NT2/D1 (cell line): Measurements from ENCODE around the genes NRP2 and INO80D.

DNA sequence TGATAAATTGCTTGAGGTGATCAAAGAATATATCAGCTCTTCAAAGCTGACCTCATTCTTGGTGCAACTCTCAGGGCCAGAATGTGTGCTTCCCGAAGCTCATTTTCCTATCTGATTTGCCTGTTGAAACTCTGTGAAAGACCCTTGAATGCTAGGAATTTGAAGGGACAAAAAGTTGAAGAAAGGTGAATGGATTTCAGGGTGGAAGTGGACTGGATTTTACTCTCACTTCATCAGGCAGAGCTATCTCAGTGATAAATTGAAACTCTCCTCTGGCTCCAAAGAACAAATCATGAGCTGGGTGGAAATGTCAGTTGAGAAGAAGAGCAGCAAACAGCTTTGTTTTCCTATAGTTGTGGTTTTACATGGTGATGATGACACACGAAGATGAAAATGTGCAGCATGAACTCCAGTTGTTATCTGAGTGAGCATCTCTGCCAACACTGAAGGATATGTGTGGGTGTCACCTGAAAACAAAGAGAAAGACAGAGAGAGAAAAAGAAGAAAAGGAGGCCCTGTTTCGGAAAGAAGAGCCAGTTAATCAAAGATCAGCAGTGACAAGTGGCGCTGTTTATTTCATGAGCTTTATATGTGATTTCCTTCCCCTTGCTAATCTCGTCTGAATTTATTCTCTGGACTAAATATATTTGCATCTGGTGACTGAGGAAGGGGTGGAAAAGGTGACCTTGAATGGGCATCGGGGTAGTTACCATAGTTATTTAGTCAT is 34.5 kb downstream of the CD28 start:
- RRBS, 2 experiments, result no CpG with 5 or more reads among the region's 6 CpGs

DNA sequence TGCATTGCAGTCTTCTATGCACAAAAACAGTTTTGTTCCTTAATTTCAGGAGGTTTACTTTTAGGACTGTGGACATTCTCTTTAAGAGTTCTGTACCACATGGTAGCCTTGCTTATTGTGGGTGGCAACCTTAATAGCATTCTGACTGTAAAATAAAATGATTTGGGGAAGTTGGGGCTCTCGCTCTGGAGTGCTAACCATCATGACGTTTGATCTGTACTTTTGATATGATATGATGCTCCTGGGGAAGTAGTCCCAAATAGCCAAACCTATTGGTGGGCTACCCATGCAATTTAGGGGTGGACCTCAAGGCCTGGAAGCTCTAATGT is 3.4 kb downstream of the CTLA4 start:
- RRBS, 2 experiments, result no CpG with 5 or more reads among the region's 2 CpGs

DNA sequence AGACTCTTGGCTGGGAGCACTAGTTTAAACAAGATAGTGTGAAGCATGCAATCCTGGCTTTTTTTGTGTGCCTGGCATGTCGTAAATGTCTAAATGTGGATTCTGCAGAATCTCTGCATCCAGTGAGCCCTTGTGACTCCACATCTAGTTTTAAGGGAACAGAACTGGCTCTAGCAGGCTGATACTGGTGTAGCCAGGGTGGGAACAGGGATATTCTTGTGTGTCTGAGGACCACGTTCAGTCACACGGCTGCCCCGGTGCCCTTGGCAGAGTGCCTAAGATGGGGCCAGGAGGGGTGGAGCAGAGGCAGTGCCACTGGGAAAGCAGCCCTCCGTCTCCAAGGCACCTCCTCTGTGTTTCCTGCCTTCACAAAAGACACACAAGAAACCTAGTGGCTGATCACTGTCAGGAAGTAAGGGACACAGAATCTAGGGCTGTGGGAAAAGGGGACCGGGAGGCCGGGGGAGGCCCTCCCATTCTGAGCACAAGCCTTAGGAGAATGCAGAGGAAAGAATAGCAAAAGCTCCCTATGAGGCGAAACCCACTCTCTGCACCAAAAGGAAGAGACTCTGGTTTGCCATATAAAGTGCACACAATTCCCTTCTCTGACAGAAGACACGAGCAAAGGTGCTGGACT is 91.5 kb upstream of the PARD3B start:
- RRBS, 2 experiments, result no CpG with 5 or more reads among the region's 9 CpGs

GRCh38 chr2:204522708-204523178 is 22.5 kb upstream of the PARD3B start:
- RRBS, 2 experiments, result no CpG with 5 or more reads among the region's 4 CpGs

DNA sequence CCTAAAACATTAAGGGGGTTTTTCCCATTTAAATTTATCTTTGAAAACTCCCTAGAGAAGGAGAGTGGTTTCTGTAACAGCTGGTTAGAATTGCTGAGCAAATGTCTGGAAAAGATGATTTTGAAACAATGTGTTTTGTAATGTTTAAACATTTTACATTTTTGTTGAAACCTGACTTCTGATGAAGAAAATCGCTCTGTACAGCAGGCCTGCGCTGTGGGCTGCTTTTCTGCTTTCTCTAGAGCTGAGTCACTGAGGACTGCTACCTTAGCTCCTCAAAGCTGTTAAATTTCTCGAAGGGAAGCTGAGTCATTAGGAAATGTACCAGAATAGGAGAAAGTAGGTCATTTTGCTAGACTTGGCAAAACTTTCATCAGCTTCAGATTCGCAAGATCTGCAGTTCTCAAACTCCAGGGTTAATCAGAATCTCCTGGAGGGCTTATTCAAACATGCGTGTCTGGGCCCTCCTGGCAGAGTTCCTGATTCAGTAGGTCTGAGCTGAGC is 297.4 kb downstream of the PARD3B start:
- RRBS, 2 experiments, result no CpG with 5 or more reads among the region's 5 CpGs

GRCh38 chr2:204860126-204860581 is 314.9 kb downstream of the PARD3B start:
- RRBS, 2 experiments, result no CpG with 5 or more reads among the region's 7 CpGs

DNA sequence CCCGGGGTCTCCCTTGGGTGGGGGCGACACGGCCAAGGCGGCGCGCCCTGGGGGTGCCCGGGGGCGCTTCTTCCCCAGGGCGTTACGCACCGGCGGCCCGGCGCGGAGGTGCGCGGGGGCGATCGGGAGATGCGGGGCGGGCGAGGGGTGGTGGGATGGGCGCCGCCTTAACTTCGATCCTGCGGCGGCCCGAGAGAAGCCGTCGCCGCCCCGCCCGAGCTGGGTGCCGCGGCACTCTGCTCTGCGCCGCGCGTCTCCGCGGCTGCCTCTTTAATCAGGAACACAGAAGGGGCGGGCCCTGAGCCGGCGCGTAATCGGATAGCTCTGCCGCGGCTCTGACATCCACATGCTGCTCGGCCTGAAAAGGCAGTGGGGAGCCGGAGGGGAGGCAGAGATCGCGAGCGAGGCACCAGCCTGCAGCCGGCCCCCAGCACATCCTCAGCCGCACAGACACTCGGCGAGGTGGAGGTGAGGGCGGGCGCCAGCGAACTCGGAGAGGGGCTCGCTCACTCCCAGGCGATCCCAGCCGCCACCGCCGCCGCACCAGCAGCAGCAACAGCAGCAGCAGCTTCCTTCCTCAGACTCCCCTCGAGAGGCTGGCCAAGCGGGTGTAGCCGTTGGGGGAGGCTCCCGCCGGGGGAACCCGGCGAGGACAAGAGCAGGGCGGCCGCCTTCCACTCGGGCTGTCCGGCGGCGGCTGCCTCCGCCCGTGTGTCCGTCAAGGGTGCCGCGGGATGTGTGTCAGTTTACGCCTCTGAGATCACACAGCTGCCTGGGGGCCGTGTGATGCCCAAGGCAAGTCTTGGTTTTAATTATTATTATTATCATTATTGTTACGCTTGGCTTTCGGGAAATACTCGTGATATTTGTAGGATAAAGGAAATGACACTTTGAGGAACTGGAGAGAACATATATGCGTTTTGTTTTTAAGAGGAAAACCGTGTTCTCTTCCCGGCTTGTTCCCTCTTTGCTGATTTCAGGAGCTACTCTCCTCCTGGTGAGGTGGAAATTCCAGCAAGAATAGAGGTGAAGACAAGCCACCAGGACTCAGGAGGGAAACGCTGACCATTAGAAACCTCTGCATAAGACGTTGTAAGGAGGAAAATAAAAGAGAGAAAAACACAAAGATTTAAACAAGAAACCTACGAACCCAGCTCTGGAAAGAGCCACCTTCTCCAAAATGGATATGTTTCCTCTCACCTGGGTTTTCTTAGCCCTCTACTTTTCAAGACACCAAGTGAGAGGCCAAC is at the start of gene NRP2:
Gene NRP2 (plus strand): TSS at position 391 of the 1,250 bp plus-strand sequence.
- RRBS, 2 experiments, result 2% methylated on average over 21 of the region's 96 CpGs

DNA sequence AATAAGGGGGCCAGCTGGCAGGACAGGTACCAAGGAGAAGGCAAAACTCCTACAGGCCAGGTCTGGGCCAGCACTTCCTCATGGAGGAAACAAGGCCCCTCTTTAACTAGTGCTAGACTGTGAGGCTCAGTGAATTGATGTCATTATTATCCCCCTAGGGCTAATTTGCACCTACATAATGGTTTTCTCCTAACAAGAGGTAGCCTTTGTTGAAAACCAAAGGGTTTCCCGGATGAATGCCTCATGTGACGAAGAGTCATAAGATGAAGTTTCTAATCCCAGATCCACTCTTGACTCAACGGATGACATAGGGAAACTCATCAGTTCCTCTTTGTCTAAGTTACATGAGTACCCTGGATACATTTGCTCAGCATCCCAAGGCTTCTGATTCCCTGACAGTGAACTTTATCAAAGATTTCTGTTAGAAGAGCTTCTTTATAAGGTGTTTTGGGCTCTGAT is 16.6 kb downstream of the NRP2 start:
- RRBS, 2 experiments, result no CpG with 5 or more reads among the region's 3 CpGs

DNA sequence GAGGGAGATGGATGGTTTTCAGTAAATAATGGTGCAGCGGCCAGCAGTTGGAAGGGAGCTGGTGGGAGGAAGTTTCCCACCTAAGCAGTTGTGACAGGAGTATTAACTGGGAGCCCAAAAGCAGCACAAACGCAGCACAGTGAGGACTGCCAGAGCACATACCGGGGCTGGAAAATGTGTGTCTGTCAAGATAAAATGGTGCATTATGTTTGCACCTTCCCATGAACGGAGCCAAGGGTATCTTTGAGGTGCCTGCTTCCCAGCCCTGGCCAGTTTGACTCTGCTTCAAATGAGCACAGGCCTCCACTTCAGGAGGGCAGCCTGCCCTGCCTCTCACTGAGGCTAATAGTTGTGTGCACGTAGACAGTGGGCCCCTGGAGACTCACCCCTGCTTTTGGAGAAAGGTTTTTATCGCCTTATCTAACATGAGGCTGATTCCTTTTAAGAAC is 32.8 kb downstream of the NRP2 start:
- RRBS, 2 experiments, result no CpG with 5 or more reads among the region's 6 CpGs

GRCh38 chr2:205763595-205764201 is 81.4 kb downstream of the NRP2 start:
- RRBS, 2 experiments, result 43% methylated on average over 1 of the region's 23 CpGs; no CpG with 5 or more reads in 1 of the 2 experiments

DNA sequence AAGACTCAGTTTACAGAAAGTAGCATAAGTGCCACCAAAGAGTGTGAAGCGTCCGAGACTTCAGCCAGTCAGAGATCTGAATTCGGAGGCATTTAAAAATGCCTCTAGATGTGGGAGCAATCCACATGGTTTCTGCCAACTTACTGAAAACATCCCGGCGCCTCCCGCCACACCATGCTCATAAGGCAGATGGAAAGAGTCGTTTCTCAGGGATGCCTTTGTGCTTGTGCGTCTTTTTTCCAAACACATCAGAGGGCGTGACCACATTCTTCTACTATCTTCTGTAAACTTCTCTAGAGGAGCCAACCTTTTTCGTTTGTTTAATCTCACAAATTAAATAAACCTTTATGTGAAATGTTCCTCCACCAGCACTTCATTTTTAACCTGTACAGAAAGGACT is 88.8 kb downstream of the NRP2 start:
- RRBS, 2 experiments, result no CpG with 5 or more reads among the region's 10 CpGs

DNA sequence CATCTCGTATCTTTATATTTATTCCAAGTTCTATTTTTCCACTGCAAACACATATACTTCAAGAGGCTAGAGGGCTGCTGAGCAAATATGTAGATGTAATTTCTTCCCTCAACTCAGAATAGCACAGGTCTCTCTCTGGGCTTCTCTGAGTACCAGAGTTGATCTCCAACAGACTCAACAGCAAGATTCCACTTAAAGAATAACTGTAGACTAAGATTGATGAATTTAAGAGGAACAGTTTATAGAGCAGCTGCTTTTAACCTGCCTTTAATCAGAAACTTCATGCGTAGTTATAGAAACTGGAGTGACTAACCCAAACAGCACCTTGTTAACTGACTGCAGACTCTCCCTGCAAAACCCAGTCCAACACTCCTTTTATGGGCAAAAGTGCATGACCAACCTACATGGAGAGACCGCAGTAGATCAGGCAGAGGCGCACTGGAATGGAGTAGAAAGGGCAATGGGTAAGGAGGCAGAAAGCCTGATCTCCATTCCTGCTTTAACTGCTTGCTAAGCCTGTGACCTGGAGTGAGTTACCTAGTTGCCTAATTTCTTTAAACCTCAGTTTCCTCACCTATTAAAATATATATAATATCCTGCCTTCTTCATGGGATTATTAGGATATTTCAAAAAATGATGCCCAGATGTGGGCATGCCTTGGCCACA is 110.6 kb downstream of the NRP2 start:
- RRBS, 2 experiments, result no CpG with 5 or more reads among the region's 4 CpGs

DNA sequence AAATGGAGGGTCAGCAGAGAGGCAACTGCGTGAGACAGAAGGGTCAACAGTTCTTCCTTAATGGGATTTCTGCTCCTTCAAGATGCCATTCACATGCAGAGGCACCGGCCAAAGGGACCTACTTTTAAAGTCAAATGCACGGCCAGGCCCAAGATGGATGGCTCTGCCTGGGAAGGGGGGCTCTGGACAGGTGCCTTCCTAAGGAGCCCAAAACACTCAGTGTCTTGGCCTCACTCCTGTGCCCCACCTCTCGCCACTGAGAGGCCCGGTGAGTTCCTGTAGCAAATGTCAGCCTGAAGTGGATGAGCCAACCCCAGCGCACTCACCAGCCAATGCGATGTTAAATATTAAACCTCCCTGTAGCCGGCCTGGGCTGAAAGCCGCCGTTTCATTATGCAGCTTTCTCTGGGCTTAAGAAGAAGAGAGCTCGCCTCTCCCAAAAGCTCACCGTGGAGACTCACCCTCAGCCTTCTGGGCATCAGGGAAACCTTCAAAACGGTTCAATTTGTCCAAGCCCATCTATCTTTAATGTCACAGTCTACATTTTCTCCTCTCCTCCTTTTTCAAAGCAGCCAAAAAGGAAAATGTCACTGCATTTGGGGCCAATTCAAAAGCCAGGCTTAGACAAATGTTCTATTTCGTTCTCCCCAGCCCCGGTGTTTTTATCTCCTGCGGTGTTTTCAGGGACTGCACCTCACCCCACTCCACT is 123.9 kb downstream of the NRP2 start:
- RRBS, 2 experiments, result 86% methylated on average over 3 of the region's 16 CpGs; no CpG with 5 or more reads in 1 of the 2 experiments

DNA sequence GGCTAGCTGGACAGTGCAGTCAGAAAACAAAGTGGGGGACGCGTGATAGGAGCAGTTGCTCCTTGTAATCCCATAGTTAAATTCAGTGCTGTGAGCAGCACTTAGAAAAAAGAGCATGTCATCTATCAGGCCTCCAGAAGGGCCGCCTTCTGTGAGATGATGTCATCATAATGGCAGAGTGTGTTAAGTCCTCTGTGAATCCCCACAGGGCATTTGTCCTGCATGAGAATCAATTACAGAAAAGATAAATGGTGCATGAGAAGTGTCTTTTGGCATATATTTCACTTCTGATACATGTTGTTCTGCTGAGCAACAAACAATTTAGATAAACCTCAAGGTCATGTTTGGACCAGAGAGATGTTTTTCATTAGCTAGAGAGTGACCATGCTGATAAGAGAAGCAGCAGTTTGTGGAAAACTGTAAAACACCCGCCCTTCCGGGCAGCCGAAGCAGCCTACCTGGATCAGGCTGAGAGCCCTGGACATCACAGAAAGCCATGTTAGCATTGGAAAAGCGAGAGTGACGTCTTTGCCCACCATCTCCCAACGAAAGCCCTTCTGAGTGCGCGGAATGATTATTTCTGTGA is 183.4 kb downstream of the INO80D start:
- RRBS, 2 experiments, result no CpG with 5 or more reads among the region's 11 CpGs

DNA sequence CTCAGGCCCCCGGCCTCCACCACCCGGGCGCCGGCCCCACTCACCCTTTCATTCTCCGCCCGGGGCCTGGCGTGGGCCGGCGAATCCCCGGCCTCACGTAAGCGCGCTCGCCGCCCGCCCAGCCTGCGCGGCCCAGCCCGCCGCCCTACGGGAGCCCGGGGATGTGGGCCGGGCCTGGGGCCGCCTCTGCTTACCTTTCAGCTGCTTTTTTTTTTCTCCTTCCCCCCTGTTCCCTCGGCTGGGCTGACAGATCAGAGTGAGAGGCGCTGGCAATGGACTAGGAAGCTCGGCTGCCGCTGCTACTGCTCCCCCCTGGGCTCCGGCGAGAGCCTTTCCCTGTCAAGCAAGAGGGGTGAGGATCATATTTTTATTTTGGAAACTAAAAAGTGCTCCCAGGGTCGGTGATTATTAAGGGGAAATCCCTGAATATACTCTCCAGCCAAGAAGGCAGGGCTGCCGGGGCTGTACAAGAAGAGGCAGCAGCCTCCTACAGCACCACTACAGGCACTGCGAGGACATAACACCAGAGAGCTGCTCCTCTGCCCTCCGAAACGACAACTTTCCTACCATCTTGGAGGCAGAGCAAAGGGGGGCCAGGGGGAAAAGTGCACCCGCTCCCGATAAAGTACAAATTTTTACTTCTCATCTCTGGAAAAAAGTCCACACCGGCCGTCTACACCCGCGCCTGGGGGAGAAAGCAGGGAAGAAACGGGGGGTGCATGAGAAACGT is at the start of gene INO80D:
Gene INO80D (minus strand): TSS at position 468 of the 730 bp plus-strand sequence.
- RRBS, 2 experiments, result under 1 to 1% methylated on average over 13 of the region's 43 CpGs

DNA sequence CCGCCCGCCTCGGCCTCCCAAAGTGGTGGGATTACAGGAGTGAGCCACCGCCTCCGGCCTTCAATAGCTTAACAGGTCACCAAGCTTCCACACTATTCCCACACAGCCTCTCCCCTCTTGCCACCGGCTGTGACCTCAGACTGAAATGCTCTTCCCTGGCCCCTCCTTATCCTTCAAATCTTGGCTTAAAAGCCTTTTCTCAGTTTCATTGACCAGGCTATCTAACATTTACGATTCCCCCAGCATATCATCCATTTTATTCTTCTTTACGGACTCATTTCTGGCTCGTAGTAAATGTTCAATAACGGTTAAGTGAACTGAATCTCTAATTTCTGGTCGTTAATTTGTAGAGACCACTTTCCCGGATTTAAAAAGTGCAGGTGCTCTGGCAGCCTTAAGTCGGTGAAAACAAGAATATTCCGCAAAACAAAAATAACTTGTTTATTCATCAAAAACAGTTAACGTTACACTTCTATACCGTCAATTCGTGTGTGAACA is 992 bp downstream of the NDUFS1 start:
- RRBS, 2 experiments, result 11 to 42% methylated on average over 2 of the region's 17 CpGs

GRCh38 chr2:206160413-206160846 is 735 bp downstream of the EEF1B2 start:
- RRBS, 2 experiments, result no CpG with 5 or more reads among the region's 10 CpGs

GRCh38 chr2:206267581-206267780 is 7.0 kb upstream of the ZDBF2 start:
- RRBS, 2 experiments, result no CpG with 5 or more reads among the region's 4 CpGs

DNA sequence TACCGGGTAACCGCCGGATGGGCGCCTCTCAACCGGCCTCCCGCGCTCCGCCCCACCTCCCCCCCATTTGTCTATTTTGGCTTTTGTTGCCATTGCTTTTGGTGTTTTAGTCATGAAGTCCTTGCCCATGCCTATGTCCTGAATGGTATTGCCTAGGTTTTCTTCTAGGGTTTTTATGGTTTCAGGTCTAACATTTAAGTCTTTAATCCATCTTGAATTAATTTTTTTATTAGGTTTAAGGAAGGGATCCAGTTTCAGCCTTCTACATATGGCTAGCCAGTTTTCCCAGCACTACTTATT is 32.4 kb upstream of the ADAM23 start:
- RRBS, 2 experiments, result no CpG with 5 or more reads among the region's 8 CpGs

GRCh38 chr2:207141975-207142851 is 23.5 kb downstream of the KLF7 start:
- RRBS, 2 experiments, result no CpG with 5 or more reads among the region's 6 CpGs